GM23248 (cell line): Measurements from ENCODE around the gene NUTM2G.

- RAMPAGE, long total RNA, result no peak
Observed at GRCh38 chr9:95509643-95510142, 627 bp upstream of the PTCH1 start.

DNA sequence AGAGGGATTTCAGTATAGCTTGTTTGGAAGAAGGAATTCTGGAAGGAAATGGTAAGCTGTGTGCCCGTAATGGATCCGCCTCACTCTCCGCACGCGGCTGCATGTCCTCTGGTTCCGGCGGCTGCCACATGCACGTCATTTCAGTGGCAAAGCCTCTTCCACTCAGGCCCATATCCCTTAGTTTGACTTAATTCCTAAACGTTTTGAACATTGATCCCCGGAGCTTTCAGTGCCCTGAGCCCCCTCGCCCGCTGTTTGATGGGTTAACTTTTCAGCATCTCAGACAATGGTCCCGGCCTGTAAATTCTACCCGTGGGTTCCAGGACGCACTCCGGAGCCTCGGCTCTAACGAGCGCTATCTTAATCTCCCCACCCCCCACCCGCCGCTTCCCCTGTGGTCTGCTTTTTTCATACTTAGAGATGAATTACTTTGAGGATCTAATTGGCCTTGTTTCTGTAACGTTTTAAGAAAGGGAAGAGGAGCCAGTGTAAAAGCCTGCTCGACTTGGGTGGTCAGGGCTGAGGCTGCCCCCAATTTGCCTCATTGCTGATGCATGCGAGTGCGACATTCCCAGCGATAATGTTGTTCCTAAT lies 3.0 kb upstream of the PTCH1 start:
- RAMPAGE, long total RNA, result no peak

DNA sequence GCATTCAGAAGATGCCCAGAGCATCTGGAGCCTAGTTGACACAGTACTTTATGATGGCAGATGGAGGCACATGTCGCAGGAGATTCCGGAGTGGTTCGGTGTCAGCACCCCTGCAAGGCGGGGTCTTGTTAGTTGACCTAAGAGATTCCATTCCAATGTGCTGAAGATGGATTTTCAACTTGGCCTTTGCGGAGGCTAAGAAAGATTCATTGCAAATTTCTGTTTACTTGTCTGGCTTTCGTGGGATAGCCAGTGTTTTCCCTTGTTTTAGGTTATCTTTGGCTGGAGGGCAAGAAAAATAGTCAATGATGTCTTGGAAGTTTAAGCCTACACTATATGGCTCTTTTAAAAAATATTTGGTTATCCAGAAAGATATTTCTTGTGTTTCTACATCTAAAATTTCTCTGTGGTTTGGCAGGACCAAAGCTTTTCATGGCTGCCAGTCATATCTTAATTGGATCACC lies 131.3 kb upstream of the PTCH1 start:
- RAMPAGE, long total RNA, result no peak

- RAMPAGE, long total RNA, result no peak
Observed at GRCh38 chr9:95751914-95752327, 123.6 kb upstream of the ERCC6L2 start.

DNA sequence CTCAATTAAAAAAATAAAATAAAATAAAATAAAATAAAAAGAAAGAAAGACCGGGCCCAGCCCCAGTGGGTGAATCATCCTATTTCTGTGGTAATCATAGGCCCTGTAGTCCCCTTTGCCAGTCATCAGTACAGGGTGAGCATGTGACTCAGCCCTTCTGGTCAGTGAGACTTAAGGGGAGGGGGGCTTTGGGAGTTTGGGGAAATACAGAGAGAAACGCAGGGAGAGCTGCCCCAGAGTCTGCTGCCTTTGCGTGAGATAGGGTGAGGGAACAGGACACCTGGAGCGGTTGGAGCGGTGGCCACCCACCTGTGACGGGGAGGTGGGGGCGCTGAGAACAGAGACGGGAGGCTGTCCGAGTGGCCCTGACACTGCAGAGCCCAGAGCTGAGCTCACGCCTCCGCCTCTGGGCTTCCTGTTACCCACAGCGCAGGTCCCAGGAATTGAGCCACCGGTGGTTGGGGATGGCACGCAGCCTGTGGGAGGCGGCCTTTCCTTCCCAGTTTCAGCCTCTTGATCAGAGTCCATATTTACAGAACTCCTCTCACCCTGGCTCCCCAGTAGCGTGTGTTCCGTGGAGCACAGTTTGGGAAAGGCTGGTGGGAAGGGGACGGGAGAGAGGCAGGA lies 92.0 kb upstream of the ERCC6L2 start:
- RAMPAGE, long total RNA, result no peak

GRCh38 chr9:95960766-95961350 lies 85.4 kb downstream of the ERCC6L2 start:
- RAMPAGE, long total RNA, result no peak

DNA sequence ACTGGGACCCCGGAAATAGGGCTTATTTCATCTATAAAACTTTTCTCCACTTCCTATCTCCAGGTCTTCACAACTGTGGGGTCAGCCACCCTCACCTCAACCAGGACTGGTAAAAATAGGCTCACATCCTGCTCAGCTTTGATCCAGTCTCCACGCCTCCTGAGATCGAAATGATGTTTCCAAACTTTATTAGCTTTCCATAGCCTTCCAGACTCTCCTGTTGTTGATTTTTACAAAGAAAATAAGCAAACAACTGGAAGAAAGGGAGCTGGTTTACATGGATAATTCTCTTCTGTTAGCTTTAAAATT lies 172.8 kb downstream of the HSD17B3 start:
- RAMPAGE, long total RNA, result no peak

DNA sequence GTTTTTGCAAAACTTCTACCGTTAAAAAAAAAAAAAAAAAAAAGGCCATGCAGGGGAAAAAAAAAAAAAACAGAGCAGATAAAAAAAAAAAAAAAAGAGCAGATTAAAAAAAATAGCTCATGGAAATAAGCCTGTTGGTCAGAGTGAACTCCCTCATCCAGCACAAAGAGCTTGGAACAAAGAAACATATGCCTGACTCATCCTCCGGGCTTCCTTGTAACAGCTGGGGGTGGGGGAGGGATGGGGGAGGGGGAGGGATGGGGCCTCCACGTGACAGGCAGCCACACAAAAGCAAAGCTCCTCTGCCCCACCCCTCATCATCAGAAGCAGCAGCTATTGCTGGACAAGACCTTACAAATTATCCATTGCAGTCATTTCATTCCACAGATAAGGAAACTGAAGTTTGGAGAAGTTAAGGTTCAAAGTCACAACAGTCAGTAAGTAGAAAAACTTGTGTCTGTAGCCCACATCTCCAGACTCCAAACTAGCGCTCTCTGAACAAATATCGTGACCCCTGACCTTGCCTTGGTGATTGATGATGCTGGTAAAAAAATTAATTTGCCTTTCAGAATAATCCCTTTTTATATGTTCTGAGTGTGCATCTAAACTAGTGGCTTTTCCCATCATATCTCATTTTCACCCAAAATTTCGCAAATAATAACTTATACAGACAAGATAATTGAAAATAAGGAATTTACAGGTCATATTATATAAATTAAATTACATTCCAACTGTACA lies 38.9 kb downstream of the SLC35D2 start:
- RAMPAGE, long total RNA, result no peak

GRCh38 chr9:96419980-96420290 lies 1.8 kb upstream of the ZNF367 start:
- RAMPAGE, long total RNA, result no peak

- RAMPAGE, long total RNA, result no peak
Observed at GRCh38 chr9:96476582-96477046, 26.6 kb downstream of the HABP4 start.

- RAMPAGE, long total RNA, result no peak
Observed at GRCh38 chr9:96649413-96649857, 5.7 kb downstream of the PRXL2C start.

- RAMPAGE, long total RNA, result no peak
Observed at GRCh38 chr9:96686379-96687544, 31.6 kb upstream of the PRXL2C start.

- RAMPAGE, long total RNA, result no peak
Observed at GRCh38 chr9:96875728-96876183, 21.4 kb upstream of the ZNF782 start.

DNA sequence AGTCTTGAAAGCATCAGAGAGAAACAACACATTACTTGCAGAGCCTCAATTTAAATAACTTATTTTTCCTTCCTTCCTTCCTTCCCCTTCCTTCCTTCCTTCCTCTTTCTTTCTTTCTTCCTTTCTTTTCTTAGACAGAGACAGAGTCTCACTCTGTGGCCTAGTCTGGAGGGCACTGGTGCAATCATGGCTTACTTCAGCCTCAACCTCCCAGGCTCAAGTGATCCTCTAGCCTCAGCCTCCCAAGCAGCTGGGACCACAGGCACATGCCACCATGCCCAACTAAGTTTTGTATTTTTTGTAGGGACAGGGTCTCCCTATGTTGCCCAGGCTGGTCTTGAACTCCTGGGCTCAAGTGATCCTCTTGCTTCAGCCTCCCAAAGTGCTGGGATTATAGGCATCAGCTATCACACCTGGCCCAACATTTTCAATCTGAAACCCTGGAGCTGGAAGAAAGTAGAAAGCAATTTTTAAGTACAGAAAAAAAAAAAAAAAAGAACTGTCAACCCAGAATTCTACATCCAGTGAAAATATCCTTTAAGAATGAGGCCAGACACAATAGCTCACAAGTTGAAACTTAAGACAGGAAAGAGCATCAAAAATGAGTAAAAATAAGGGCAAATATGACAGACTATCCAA lies 31.5 kb upstream of the ZNF782 start:
- RAMPAGE, long total RNA, result no peak

DNA sequence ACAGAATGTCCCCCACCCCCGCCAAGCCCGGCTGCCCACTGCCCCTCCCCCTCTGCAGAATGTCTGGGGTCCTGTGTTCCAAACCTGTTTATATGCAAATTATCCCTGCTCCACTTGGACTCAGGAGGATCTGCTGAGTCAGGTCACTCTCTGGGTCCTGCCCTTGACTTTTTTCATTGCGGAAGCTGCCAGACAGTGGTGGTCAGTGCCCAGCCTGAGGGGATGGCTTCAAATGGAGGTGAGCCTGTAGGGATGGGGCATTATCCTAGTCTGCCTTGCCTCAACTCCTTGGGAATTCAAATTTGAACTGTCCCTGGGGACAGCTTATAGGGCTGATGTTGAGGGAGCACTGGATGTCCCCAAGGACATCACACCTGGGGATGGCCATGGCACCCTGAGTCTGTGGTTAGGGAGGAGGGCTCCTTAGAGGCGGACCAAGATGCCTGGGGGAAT lies at the start of gene NUTM2G:
Gene NUTM2G, plus strand, starts transcription at position 41 of the 453 bp plus-strand sequence.
- RAMPAGE, long total RNA, result no peak

GRCh38 chr9:96996715-96997198 lies 42.2 kb downstream of the CTSV start:
- RAMPAGE, long total RNA, result no peak

GRCh38 chr9:97374059-97374644 lies 37.7 kb upstream of the TDRD7 start:
- RAMPAGE, long total RNA, result no peak

- RAMPAGE, long total RNA, result no peak
Observed at GRCh38 chr9:97406673-97407151, 5.2 kb upstream of the TDRD7 start.

DNA sequence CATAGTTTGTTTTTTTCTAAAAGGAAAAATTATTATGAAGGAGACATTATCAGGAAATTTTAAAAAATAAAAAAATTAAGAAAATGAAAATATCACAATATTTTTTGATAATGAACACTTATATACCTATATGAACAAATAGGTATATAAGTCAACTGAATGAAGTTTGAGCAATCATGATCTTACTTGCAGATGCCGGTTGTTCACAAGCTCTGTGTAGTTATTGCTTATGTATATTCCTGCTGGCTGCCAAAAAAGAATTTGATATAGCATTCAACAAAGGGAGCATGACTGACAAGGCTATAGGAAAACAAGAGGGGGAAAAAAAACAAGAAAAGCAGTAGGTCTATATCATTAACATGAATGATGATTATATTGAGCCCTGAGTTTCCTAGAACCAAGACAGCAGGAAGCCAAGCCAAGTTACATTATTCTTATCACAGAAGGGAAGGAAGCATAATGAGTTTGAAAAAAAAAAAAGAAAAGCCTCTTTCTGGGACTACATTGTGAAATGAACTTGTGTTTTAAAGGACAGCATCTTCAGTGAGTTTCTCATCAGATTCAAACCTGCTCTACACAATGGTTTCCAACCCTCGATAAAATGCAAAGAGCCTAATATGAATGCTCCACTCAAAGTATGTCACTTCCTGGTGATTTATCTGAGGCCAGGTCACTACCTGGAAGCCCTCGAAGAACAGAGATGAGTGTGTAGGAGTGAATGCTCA lies 41.0 kb downstream of the TSTD2 start:
- RAMPAGE, long total RNA, result no peak

- RAMPAGE, long total RNA, result no peak
Observed at GRCh38 chr9:97623880-97624446, 9.2 kb downstream of the TSTD2 start.